Skeletal muscle satellite cell (primary cell): ENCODE data around the gene ERO1B.

- CAGE, long polyA plus RNA = no peak
Observed at GRCh38 chr1:235023026-235023376, 105.6 kb downstream of the TOMM20 start.

- CAGE, long polyA plus RNA = no peak
Observed at GRCh38 chr1:235090347-235091319, 38.0 kb downstream of the TOMM20 start.

- CAGE, long polyA plus RNA = no peak
Observed at GRCh38 chr1:235309640-235310420, 18.1 kb downstream of the ARID4B start.

DNA sequence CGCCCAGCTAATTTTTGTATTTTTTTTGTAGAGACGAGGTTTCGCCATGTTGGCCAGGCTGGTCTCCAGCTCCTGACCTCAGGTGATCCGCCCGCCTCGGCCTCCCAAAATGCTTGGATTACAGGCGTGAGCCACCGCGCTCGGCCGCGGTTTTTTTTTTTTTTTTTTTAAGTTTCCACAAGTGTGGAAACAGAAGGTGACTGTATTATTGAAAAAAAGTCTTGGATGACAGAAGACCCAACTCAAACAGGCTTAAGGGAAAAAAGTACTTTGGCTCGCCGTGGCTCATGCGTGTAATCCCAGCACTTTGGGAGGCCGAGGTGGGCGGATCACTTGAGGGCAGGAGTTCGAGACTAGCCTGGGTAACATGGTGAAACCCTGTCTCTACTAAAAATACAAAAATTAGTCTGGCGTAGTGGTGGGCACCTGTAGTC lies 1.3 kb upstream of the B3GALNT2 start:
- CAGE, long polyA plus RNA = no peak

DNA sequence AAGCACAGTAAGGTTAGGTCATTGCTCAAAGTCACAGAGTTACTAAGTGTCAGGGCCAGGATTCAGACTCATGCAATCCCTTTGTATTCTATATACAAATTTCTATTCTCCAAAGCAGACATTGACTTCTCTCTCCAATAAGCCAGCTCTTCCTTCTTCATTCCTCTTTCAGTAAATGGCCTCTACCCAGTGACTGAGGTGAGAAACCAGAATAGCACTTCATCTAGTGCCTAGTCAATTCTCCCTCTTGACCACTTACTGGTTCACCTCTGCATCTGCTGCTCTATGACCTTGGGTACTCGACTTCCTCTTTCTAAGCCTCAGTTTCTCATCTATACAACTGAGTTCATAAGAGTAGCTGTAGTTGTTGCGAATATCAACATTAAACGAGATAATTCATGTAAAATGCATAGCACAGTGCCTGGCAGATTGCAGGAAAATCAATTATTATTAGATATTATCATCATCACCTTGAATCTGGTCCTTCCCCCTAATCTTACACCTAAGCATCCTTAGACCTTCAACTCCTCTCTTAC lies 12.4 kb downstream of the LYST start:
- CAGE, long polyA plus RNA = no peak

DNA sequence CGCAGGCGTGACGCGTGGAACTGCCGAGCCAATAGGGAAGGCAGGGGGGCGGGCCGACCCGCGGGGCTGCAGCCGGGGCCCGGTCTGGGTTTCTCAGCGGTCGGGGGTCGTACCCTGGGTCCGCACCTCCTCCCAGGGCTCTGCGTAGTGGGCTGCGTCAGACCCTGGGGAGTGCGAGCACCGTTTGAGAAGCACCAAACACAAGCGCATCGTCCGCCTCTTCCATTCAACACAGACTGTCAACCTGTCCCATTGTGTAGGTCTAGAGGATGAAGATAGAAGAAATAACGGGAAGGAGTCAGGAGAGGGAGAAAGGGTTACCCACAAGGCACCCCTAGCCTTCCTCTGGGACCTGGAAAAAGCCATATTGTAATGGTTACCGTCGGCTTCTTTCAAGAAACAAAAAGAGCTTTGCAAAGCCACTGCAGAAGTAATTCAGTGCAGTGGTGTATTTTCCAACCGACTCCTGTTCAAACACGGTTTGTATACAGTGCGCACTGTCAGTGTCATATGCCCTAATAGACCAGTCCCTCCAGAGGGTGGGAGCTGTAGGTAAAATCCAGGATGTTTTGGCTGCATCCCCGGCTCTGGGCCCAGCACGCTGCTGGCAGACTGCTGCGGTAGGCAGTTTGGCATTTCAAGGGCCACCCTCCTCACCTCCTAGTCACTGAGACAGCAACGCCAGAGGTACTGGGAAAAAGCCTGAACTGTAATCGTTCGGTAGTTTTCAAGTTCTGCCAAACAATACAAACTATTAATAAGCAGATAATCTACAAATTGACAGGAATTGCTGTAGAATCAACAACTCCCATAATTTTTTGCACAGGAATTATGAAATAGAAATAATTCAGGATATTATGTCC lies 607 bp upstream of the LYST start:
- CAGE, long polyA plus RNA = no peak

DNA sequence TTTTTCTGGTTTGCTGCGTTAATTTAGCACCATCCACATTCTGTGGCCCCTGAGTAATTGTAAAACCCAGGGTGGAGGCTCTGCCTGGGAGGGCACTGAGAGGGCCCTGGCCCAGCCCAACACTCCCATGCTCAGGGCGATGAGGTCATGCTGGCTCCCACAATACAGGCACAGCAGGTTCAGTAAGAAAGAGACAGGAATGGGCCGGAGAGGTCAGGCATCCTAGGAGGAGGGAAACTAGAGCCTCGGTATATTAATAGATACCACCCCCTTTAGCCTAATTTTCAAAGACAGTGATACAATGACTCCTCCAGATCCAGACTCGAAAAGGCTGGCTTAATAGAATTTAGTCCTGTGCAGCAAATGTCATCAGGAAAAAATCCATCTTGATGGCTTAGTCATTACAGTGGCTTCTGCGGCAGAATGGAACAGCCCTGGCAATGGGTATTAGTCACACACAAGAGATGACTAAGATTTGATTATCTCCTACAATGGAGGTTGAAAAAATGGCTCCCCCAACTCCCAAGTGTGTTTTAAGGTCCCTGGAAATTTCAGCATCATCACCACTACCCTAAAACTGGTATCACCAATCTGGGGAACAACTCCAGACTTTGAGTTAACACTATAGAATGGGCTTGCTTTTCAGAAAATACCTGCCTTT lies 43.8 kb upstream of the LYST start:
- CAGE, long polyA plus RNA = no peak

DNA sequence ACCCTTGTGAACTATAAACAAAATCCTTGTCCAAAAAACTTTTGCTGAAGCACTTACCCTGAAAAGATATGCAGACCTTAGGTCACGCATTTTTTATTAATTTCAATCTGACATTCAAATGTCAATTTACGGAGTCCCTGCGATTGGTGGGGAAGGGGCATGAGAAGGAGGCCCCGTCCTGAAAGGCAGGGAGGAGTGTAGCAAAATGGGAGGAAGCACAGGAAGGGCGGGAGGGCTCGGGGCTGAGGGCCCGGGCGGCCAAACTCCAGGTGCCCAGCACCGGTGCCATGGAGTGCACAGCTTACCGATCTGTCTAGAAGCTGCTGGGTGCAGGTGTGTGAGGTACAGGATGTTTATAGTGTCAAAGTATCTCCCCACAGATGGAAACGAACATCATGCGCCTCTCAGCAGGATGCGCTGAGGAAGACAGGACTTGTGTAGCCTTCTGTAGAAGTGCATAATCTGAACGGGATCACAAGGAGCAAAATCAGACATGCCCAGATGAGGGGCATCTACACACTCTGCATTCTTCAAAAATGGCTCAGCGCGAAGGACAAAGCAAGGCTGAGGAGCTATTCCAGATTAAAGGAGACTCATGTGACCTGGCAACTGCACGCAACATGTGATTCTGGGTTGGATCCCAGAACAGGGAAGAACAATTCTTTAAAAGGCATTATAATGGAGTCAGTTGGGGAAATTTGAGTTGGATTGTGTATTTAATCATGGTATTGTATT lies 68.9 kb upstream of the LYST start:
- CAGE, long polyA plus RNA = no peak

- CAGE, long polyA plus RNA = no peak
Observed at GRCh38 chr1:236020282-236020673, 44.6 kb downstream of the NID1 start.

- CAGE, long polyA plus RNA = no peak
Observed at GRCh38 chr1:236067727-236068423, 3.0 kb upstream of the NID1 start.

DNA sequence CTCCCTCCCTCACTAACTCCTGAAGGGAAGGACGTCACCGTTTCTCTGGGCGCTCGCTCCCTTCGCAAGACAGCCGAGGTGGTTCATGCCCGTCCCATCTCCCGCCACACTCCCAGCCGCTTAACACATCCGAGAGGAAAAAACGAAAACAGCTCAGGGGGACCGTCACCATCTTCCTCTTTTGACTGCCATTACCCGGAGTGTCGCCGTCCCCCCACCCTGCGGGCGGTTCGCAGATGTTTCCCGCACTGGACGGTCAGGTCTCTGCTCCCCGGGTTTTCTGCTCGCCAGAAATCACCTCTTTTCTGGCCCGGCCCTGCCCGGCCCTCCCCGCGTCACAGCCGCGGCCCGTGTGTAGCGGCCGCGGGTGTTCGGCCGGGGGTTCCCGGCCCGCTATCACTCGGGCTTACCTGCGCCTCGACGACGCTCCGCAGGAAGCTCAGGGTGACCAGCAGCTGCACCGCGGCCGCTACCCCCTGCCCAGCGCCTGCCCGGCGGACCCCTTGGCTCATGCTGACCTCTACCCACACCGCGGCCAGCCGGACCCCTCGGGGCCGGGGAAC lies 405 bp downstream of the ERO1B start:
- CAGE, long polyA plus RNA = no peak

- CAGE, long polyA plus RNA = no peak
Observed at GRCh38 chr1:236281835-236282911, at the start of gene ERO1B. TSS of gene ERO1B (minus strand) at chr1:236281958.

- CAGE, long polyA plus RNA = no peak
Observed at GRCh38 chr1:236394764-236395770, 981 bp downstream of the EDARADD start.

GRCh38 chr1:236709367-236709703 lies 23.0 kb downstream of the ACTN2 start:
- CAGE, long polyA plus RNA = no peak

DNA sequence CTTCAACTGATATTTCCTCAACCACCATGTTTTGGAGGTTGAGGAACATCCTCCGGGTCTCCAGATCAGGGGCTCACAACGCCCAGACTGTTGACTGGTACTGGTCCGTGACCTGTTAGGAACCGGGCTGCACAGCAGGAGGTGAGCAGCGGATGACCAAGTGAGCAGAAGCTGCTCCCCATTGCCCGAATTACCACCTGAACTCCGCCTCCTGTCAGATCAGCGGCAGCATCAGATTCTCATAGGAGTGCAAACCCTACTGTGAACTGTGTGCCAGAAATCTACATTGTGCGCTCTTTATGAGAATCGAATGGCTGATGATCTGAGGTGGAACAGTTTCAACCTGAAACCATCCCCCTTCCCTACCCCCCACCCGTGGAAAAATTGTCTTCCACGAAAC lies 24.2 kb downstream of the ACTN2 start:
- CAGE, long polyA plus RNA = no peak

- CAGE, long polyA plus RNA = no peak
Observed at GRCh38 chr1:236751196-236751805, 43.8 kb upstream of the MTR start.

GRCh38 chr1:237736816-237737248 lies 153.9 kb downstream of the ZP4 start:
- CAGE, long polyA plus RNA = no peak

DNA sequence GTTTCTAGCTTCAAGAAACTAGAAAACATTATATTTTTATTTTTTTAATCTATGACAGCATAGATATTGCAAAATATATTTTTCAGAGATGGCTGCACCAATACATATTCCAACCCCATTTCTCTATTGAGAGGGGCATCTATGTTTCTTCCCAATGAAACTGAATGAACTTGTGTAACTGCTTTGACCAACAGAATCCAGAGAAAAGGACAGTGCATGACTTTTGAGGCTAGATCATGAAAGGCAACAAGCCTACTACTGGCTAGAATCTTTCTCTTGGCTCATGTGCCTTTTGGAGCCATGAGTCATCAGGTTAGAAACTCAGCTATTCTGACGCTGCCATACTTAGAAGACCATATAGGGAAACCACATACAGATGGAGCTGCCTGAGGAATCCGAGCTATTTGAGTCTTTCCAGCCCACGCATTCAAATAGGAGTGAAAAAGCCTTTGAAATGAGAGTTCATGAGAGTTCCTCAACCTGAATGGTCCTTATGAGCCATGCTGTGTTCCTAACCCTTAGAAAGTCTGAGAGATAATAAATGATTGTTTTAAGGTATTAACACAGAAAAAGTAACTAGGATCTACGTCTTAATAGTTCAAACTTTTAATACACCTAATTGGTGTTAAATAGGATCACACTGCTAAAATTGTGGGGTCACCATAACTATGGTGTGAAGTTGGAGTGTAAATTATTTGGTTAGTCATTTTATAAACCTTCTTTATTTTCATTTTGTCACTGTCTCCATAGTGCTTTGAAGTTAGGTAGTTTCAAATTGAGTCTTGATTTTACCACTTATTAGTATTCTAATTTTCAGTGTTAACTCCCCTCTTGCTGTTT lies 738.4 kb upstream of the CHRM3 start:
- CAGE, long polyA plus RNA = no peak

- CAGE, long polyA plus RNA = no peak
Observed at GRCh38 chr1:240596556-240596939, 15.4 kb downstream of the GREM2 start.

- CAGE, long polyA plus RNA = no peak
Observed at GRCh38 chr1:241088117-241088430, 268.9 kb downstream of the RGS7 start.